Astrocyte (in vitro differentiated cells and primary cell): ENCODE results near the gene C1QTNF2.

DNA sequence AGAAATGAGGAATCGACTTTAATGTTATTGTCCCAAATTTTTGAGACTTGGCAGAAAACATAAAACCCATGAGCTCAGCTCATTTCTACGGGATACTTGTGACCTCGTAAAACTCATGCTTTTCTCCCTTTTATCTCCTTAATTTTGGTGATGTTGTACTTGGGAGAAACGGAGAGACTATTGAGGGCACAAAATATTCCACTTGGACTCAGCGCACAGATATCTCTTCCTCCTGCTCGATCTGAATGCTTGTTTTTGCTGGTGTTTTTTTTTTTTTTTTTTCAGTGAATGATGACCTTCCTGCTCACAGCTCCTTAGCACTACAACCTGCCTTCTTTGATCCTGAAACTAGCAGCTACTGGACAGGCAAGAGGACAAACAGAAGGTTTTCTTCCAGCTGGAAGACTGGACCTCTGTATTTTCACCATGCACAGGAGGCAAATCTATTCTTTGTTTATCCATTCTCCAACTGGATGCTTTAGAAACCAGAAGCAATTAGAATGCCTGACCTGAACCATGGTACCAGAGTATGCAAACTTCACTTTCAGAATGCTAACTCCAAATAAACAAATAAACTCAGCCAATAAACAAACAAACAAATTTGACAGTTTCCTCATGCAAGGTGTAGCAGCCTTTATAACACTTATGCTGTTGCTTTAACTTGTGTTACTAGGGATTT lies 296.5 kb downstream of the EBF1 start:
- PRO-cap, result no peak
- RRBS, 2 experiments, result no CpG with 5 or more reads among the region's 6 CpGs

DNA sequence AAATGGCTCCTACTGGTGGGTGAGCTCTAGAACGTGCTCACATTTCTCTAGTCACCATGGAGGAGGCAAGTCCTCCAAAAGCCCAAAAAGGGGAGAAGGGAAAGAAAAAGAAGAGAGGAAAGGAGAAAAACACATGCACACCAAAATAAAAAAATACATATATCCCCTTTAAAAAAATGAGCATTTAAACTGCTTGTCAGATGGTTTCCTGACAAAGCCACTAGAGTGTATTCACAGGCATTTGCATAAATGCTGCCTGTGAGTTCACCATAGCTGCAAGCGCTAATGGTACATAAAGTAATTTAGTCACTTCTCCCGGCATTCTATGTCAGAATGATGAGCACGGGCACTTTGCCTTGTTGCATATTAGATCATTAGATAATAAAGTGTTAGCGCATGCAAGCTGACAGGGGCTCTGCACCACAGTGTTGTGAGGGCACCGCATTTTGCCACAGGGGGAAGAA lies 280.7 kb downstream of the EBF1 start:
- PRO-cap, result no peak
- RRBS, 2 experiments, result no CpG with 5 or more reads among the region's 6 CpGs

- PRO-cap, result no peak
- RRBS, 2 experiments, result no CpG with 5 or more reads among the region's 4 CpGs
Observed at GRCh38 chr5:158985861-158986150, 113.9 kb downstream of the EBF1 start.

- PRO-cap, result no peak
- RRBS, 2 experiments, result no CpG with 5 or more reads among the region's 4 CpGs
Observed at GRCh38 chr5:159083822-159084637, 15.7 kb downstream of the EBF1 start.

DNA sequence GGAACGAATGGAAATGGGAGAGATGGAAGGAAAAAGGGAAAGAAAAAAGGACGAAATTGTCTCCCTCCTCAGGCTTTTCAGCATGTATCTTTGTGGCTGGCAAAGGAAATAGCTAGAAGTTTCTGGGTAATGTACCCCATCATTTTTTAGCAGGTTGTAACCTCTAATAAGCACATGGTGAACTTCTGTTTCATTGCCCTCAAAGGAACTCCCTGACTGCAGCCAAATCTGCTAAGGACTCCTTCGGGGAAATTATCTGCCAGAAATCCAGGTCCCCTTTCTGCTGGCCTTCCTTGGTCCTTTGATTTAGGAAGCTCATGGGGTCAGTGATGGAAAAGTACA lies 1.7 kb upstream of the EBF1 start:
- PRO-cap, result no peak
- RRBS, 2 experiments, result no CpG with 5 or more reads among the region's 3 CpGs

GRCh38 chr5:159181630-159182299 lies 27.6 kb downstream of the RNF145 start:
- PRO-cap, result no peak
- RRBS, 2 experiments, result no CpG with 5 or more reads among the region's 6 CpGs

GRCh38 chr5:160158882-160159209 lies 39.6 kb upstream of the PWWP2A start:
- PRO-cap, result no peak
- RRBS, 2 experiments, result no CpG with 5 or more reads among the region's 9 CpGs

GRCh38 chr5:160159888-160160854 lies 40.9 kb upstream of the PWWP2A start:
- PRO-cap, result no peak
- RRBS, 2 experiments, result no CpG with 5 or more reads among the region's 21 CpGs

GRCh38 chr5:160193192-160193682 lies 36.1 kb upstream of the FABP6 start:
- PRO-cap, result no peak
- RRBS, 2 experiments, result no CpG with 5 or more reads among the region's 17 CpGs

DNA sequence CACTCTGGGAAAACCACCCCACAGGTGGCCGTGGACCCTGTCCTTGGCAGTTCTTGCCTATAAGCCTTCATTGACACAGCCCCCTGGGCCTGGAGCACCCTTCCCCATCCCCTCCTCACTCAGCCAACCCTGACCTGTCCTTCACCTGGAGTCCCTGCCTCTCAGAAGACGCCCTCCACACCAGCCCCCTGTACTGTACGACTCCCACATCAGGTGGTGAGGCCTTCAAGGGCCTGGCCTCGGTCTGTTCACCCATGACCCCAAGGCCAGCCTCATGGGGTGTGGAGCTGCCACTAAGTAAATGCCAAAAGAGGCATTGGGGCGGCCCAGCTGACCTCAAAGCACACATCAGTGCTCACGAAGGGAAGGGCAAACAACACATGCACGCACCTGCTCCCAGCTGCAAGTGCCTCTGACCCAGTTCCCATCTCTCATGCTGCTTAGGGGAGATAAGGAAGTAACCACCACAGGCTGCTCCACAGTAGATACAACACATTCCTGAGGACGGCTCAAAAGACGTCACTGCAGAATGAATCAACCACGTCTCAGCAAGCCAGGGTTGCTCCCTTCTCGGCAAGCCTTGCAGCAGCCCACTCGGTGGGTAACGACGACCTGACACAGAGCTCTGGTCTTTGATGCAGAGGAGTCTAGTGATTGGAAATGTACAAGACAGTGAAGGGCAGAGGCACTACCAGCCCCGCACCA lies 31.5 kb downstream of the FABP6 start:
- PRO-cap, result unidirectional peak, plus-strand start at position 591 of the sequence
- RRBS, 2 experiments, result no CpG with 5 or more reads among the region's 15 CpGs

DNA sequence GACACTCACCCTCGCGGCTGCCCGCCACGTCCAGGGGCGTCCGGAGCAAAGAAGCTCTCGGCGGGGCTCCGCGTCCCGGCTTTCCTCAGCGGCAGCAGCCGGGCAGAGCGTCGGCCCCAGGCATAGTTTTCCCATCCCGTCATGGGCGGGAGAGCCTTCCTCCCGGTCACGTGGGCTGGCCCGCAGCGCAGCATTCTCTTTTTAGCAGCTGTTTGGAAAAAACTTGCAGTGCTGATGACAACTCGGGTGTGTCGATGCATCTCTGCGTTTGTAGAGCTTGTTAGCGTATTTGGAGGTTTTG lies at the start of gene C1QTNF2:
Gene C1QTNF2, minus strand, starts transcription at position 124 of the 301 bp plus-strand sequence.
- PRO-cap, result bidirectional peak, plus-strand start at position 228 of the sequence, minus-strand start at position 124 of the sequence
- RRBS, 2 experiments, result 2 to 4% methylated on average over 11 of the region's 25 CpGs

- PRO-cap, result no peak
- RRBS, 2 experiments, result no CpG with 5 or more reads among the region's 8 CpGs
Observed at GRCh38 chr5:160464150-160464646, 42.5 kb downstream of the PTTG1 start.

- PRO-cap, result no peak
- RRBS, 2 experiments, result no CpG with 5 or more reads among the region's 6 CpGs
Observed at GRCh38 chr5:160470670-160471493, 49.2 kb downstream of the PTTG1 start.

DNA sequence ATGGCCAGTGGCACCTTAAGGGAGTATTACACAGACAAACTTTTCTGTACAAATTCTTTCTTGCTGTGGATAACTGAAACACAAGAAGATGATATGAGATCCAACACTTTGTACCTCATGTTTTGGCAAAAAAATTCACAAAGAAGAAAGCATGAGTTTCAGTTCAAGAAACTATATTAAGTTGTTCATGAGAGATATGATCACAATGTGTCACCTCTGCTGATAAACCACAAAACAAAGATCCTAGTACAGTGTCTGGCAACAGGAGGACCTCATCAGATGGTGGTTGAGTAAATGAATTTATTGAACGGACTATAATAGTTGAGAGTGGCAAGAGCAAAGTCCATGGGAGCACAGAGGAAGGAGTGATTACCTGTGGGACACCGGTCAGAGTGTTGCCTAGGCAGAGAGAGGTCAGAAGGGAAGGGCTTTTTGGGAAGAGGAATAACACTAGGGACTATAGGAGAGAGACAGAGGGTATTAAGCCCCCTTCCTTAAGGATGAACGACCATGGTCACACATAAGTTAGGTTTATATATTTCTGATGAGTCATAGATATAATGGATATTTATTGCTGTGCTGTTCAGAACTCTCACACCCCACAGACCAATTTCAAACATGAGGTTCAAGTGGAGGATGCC lies 194.0 kb downstream of the ATP10B start:
- PRO-cap, result no peak
- RRBS, 2 experiments, result no CpG with 5 or more reads among the region's 3 CpGs

- PRO-cap, result no peak
- RRBS, 2 experiments, result no CpG with 5 or more reads among the region's 4 CpGs
Observed at GRCh38 chr5:160685174-160685883, 166.7 kb downstream of the ATP10B start.

DNA sequence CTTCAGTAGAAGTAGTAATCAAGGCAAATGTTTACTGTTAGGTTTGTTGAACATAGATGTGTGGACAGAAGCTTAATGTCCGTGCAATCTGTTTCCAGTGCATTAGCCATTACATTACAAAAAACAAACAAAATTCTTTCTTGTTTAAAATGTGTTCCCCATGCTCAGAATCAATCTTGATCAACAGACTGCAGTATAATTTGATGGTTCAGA lies 283.9 kb upstream of the CCNG1 start:
- PRO-cap, result no peak
- RRBS, 2 experiments, result no CpG with 5 or more reads among the region's 1 CpG

DNA sequence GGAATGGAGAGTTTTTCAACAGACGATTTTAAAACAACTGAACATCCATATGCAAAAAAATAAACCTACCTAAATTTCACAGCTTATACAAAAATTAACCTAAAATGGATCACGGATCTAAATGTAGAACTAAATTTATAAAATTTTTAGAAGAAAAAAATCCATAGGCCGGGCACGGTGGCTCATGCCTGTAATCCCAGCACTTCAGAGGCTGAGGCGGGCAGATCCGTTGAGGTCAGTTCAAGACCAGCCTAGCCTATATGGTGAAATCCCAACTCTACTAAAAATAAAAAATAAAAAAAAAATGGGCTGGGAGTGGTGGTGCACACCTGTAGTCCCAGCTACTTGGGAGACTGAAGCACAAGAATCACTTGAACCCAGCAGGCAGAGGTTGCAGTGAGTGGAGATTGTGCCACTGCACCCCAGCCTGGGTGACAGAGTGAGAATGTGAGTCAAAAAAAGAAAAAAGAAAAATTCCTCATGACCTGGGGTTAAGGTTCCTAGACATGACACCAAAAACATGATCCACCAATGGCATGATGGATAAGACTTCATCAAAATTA lies 10.0 kb downstream of the NUDCD2 start:
- PRO-cap, result no peak
- RRBS, 2 experiments, result no CpG with 5 or more reads among the region's 6 CpGs

GRCh38 chr5:163727115-163727519 lies 221.7 kb downstream of the MAT2B start:
- PRO-cap, result no peak
- RRBS, 2 experiments, result no CpG with 5 or more reads among the region's 3 CpGs

DNA sequence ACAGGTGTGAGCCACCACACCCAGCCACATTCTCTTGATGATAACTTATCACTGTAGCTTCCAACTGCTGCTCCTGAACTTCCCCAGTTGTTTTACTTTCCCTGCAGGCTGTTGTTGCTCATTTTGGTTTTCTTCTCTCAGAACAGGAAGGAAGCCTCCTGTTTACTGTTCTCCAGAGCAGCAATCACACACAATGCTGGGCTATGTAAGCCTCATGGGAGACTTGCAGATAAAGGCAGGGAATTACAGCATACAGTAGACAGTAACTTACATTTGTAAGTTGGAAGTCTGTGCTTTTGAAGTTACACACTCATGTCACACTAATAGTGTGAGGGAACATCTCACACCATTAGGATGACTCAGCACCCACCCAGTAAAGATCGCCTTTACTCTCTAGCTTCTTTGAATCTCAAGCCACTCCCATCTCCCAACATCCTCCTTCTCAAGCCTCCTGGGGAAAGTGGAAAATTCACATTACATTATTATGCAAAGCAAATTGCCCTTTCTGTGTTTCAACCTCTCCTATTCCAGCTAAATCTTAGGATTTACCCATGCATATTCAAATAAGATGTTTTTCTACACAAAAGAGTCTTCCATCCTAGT lies 903.8 kb upstream of the TENM2 start:
- PRO-cap, result no peak
- RRBS, 2 experiments, result no CpG with 5 or more reads among the region's 1 CpG

DNA sequence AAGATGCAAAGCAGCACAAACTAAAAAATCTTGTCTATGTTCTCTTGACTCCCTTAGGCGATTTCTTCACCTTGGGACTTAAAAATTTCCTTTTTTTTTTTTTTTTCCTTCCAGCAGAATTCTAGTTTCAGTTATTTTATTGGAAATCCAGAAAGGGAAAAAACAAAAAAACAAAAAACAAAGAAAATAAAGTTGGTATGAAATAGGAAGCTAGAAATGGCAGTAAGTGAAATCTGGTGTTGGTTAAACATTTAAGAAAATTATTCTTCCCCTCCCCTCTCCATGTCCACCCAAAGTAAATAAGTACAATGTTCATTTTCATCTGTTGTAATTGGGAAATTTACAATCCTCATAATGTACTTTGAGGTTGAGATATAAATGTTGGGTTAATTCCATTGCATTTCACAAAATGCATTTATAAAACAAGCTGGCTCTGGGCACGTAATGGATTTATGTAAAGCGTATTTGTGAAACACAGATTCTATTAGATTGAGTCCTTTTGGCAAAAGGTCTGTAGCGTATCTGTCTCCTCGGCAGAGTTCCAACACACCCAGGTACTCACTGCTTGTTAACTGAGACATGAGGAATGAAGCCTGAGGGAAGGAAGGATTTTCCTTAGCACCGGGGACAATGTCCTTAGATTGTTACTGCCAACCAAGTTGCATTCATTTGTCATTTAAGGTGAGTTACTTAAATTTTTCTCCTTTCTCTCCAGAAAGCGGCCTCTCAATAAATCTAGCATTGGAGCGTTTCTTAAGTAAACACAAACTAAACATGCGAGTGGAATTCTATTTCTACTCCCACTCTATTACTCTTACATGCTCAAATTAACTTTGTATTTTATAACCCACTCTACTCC lies 400.2 kb downstream of the TENM2 start:
- PRO-cap, result no peak
- RRBS, 2 experiments, result no CpG with 5 or more reads among the region's 9 CpGs